LUHMES (cell line): ENCODE measurements around a stretch of chr11.

DNA sequence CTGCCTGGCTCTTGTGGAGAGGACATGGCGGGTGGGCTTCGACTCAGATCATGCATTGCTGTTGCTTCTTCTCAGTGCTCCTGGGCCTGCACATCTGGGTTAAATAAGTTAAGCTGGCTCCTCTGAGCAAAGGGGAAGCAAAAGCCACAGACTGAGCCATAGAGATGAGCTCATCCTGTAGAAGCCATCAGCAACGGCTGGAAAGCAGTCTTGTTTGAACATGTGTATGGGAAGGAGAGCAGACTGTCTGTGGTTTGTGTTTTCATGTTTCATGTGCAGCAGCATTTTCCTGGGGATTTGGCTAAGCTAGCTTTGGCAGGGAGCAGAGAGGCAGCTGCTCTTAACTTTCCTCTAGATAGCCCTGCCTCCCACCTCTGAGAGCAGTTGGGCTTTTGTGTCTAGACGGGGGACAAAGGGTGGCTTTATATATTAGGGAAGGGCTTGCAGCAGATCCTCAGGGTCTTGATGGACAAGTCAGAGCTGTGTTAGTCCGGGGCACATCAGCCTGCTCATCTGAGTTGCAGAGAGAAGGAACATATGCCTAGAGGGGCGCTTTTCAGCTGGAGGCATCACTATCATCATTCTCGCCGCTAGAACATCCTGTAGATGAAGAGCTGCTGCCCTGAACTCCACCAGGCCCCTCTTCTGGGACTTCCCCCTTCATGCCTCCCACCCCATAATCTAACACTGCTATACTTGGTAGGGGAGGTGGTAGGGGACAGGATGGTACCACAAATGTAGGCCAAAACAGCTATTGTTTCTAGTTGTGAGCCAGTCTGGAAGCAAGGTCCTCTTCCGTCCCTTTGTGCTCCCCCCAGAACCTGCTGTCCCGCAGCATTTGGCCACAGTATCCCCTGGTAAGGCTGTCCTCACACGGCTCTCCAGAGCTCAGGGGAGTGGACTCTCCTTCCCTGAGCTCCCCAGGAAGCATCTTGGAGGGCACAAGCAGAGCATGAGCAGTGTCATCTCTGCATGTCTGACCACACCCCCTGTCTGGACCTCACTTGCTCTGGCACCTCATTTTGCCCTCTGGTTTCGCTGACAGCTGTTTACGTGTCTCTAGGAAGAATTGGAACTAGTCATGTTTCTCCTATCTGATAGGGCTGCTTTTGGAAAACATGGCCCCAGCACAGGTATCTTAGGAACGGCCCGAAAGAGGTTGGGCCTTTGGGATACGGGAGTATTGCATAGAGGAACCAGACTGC is 15.2 kb downstream of the DCPS start:
- PRO-cap, result no peak

DNA sequence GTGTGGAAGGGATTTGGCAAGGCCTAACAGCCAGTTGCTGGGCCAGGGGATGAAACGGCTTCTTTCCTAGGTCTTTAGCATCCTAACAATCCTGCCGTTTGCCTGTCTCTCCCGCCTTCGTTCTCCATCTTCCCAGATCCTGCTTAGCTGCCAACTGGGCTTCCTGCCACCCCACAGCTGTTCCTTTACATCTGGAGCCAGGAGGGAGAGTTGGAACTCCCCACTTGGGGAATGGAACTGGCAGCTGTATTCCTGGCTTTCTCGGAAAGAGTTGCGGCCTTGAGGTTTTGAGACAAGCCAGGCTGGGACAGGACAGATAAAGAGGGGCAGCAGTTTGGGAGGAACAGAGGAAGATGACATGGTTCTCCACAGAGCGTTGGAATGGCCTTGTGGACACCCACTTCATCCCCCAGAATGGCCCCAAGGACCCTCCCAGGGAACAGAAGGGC is 59.7 kb downstream of the ST3GAL4 start:
- PRO-cap, result no peak

DNA sequence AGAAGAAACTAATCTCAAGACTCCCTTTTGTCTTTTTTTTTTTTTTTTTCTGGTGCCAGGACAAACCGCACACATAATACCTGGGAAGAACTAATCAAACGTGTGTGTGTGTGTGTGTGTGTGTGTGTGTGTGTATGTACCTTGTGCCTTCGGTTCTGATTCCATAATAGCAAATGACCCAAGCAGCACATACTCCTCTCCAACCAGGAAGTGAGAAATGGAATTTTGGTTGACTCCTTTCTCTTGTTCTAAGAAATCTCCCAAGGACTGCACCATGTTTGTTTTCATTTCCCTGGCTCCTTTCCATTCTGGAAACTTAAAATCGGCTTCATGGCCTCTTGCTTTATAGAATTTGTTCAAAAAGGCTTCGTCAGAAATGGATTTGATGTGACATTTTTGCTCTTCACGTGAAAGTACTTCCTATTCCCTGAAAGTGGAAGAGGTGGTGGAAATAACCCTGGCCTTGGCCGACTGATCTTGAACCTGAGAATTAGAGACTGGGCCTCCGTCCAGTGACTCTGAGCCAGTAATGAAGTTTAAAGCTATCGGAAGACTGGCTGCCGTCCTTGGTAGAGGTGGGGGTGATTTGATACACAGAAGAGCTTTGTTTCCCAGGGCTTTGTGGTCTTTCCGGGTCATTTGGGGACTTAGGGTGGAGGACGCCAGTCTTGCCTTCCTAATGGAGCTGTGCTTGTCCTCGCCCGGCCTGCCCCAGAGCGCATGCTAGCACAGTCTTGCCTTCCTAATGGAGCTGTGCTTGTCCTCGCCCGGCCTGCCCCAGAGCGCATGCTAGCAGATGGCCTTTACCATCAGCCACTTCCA is 65.5 kb downstream of the ST3GAL4 start:
- PRO-cap, result no peak

DNA sequence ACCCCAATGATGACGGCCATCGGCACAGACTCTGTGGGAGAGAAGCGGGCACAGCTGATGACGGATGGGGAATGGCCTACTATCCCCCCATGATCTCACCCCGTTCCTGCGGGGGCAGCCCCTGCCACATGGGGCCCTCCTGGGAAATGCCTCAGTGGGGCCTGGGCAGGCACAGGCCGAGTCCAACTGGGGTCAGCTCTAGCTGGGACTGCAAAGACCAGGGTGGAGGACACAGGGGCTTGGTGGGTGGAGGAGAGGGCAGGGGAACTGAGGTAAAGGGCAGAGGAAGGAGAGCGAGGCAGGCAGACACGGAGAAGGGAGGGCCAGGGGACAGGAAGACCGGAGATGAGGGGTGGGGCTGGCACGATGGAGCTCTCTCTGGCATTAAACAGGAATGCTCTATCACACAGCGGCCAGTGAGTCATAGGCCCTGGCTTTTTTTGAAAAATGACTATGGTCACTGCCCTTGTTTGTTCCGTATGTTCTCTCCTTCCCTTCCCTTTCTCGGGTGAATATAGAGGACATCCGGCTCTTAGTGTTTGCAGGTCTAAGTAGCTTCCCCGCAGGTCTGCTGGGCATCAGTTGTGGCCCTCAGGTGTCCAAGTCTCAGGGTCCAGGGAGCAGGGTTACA is 76.1 kb downstream of the ST3GAL4 start:
- PRO-cap, result no peak

GRCh38 chr11:126432339-126433133 is 77.0 kb downstream of the ST3GAL4 start:
- PRO-cap, result no peak

GRCh38 chr11:126480561-126481170 is 125.2 kb downstream of the ST3GAL4 start:
- PRO-cap, result unidirectional peak, minus-strand start at chr11:126480863

DNA sequence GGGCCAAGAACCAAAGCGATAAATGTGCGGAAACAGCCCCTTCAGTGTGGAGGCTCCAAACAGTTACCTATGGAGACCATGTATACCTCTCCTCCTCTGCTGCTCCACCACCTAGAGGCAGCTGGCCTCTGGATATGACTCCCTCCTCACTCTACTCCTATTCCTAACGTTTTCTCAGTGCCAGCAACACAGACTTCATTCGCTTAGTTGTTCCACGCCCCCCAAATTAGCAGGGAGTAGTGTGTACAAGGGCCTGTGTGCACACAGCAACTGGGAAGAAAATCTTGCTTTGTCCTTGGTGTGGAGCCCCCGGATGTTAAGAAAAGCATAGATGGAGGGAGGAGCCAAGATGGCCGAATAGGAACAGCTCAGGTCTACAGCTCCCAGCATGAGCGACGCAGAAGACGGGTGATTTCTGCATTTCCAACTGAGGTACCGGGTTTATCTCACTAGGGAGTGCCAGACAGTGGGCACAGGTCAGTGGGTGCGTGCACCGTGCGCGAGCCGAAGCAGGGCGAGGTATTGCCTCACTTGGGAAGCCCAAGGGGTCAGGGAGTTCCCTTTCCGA is 362.3 kb upstream of the KIRREL3 start:
- PRO-cap, result no peak

- PRO-cap, result no peak
These were observed 376.8 kb downstream of the ETS1 start for GRCh38 chr11:128210441-128211035.

DNA sequence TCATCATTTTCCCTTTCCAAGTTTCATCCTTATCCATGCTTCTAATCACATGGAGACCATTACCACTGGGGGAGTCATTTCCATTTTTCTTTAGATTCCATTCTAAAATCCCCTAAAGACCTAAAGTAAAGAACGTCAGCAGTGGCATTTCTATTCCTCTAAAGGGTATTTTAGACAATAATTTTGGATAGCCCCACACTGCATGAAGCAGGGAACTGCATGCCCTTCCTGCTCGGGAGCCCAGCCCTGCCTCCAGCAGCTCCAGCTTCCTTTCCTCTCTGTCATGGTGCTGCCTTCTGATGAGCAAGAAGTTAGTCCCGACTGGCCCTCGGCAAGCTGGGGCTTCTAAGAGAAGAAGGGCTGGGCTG is 296.5 kb downstream of the ETS1 start:
- PRO-cap, result no peak

GRCh38 chr11:128298247-128298664 is 289.1 kb downstream of the ETS1 start:
- PRO-cap, result no peak

DNA sequence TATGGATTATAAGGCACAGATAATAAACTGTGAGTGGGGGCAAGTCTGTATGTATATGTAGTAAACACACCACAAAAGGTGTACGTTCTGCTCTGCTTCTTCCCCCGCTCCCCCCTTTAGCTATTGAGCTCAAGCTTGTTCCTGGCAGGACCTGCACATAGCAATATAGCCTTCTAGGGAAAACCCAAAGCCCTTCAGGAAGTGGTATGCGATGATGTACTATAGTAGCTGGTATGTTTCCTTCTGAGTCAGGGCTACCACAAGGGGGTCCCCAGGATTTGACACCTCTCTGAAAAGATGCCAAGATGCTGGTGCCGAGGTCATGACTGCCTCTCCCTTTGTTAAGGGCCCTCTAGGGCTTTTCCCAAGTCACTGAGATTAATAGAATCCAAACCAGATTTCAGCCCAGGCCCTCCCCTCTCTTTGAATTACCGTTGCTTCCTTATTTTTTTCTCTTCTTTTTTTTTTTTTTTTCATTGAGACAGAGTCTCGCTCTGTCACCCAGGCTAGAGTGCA is 268.5 kb downstream of the ETS1 start:
- PRO-cap, result no peak

DNA sequence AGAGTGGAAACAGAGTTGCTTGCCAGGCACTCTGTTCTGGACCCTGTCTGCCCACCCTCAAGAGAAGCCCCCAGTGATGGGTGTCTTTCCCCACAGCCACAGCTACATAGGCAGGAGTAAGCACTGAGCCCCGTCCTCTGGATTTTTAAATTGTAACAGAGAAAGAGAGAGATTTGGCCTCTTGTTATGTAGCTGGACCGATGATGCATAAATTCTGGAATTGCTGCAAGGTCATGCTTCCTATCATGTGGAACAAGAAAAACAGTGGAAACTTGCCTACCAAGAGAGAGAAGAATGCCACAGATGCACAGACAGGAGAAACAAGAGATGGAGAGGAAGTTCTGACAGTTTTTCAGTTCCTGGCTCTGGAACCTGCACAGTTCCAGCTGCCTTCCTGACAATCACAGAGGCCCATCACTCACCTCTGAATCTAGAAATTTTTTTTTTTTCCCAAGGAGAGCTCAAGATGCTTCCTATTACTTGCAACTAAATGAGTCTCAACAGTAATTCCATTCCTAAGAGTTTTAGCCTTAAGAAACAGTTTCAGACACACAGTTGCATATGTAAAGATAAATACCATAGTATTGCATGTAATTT is 150.1 kb downstream of the ETS1 start:
- PRO-cap, result no peak

GRCh38 chr11:128461189-128461701 is 126.1 kb downstream of the ETS1 start:
- PRO-cap, result no peak

DNA sequence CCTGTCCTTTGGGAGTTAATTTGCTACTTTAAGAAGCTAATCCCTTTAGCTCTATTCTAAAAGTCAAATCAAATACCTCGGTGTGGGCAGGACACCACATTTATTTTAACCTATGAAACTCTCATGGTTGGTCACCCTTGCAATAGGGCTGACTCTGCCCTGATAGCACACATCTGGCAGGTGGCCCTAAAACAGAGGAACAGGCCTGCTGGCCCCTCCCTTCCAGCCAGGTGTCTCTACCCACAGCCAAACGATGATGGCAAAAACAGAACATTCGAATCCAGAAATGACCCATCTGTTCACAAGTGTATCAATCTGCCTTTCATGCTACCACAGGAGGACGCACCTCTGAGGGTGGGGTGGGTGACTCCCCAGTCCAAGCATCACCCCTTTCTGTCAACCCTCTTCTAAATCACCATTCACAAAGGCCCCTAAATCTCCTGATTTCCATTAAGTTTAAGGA is 118.2 kb downstream of the ETS1 start:
- PRO-cap, result no peak

DNA sequence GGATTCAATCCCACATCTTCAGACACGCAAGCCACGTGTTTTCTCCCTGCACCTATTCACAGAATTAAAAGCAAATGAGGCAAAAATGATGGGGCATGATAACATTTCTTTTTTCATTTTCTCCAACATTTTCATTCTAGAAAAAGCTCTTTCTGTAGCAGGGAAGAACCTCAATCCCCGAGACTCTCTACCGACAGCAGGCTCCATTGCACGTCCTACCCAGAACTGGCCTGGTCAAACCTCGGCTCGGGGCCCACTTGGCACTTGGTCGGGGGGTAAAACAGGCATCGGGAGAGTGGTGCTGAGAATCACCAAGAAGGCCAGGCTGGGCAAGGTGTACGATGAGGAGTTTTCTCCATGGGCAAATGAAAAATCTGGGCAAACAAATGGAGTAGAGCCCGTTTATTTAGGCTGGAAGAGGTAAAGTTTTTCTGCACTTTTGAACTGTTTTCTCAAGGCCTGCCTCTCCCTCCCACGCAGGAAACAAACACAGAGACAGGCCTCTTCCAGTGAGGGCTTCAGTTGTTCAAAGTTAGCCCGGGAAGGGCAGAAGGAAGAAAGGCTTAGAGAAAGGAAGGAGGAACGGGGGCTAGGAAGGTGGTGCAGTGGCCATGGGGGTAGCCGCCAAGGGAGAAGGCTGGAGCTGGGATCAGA is 87.7 kb downstream of the ETS1 start:
- PRO-cap, result no peak

DNA sequence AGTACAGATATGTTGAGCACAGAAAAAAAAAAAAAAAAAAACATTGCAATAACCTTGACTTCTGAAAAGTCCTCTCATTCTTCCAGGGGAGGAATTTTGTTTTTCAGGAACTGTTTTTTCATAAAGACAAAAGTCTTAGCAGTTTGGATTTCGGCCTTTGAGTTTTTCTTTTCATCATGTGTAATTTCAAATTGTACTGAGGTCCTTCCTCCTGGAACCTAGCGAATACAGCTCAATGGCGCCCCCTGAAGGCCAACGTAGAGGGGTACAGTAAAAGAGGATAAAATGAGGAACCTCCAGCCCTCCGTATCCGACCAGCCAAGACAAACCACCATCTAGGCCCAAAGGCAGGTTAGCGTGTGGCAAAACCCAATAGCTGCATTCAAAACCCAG is 43.0 kb upstream of the ETS1 start:
- PRO-cap, result no peak

DNA sequence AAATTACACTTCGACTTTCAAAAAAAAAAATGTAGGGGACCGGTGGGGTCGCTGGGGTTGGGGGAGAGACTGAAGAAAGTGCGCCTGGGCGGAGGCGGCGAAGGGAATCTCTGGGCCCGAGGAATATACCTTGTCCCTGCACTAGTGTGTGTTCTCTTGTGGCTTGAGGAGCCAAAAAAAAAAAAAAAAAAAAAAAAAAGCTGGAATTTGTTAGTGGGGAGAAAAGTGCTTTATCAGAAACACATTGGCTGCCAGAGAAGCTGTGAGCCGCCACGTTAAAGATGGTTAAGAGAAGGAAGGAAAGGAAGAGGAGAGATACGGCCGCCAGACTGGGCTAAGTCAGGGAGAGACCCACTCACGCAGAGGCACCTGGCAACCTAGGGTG is 8.3 kb upstream of the FLI1 start:
- PRO-cap, result no peak

- PRO-cap, result no peak
These were observed 290 bp downstream of the FLI1 start for GRCh38 chr11:128694248-128694475.

DNA sequence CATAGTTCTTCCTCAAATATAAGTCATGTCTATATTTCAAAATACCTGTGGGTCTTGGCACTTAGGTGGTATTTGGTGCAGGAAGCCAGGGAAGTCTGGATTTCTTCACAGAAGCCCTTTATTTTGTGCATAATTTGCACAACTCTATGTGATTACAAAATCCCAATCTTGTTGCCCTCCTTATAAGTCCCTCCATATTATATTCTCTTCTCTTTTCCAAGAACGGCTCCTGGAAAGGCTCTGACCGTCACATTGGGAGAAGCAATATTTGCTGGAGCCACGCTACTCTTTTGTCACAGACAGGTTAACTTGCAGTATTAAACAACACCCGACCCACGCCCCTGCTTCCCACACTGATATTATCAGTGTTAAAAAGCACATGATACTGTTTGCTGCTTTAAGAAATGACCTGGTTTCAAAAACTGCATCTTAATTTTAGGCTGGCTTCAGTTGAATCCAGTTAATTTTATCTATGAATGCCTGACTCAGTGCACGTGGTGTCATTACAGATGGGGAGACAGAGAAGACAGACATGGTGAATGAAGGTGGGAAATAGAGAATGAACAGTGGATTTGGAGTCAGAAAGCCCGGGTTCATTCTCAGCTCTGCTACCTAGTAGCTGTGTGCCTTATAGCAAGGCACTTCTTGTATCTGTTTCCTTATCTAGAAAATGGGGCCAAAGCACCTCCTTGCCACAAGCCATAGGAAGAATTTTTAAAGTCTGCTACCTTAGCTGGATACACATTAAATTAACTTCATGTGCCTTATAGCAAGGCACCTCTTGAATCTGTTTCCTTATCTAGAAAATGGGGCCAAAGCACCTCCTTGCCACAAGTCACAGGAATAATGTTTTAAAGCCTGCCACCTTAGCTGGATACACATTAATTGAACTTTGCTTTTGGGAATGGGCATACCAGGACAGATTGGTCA is 3.2 kb downstream of the FLI1 start:
- PRO-cap, result no peak

DNA sequence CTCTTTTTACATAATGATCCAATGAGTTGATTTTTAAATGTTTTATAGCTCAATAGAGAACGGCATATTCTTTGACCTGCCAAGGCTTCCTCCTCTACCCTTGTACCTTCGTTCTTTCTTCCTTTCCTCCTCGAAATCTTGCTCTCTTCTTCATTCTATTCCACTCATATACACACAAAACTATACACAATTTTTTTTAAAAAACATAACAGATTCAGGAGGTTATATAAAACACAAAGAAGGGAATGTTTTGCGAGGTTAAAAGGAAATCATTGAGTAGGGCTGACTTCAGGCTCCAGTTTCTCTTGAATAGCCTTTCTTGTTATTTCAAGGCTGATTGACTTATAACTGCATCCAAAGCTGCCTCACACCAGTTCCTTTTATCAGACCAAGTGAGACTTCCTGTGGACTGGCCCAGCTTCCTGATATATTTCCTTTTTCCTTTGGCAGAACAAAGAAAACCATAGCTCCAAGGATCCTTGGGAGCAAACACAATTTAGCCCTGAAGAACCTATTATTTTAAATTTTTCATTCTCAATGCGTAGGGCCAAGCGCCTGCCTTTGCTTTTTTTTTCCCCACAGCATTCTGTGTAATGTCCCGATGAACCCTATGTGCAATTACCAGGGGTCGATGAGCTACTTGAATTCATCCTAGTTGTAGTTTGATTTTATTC is 11.6 kb downstream of the FLI1 start:
- PRO-cap, result no peak